Peripheral blood mononuclear cell (primary cell): Measurements from ENCODE around the genes GAS2, LIN7C, MPPED2, ELP4 and PAX6.

GRCh38 chr11:22625900-22626157, 206 bp upstream of the FANCF start:
- PRO-cap, 8 experiments = peak in 8 of 8 experiments; most common plus-strand start chr11:22626002 (in 7)

DNA sequence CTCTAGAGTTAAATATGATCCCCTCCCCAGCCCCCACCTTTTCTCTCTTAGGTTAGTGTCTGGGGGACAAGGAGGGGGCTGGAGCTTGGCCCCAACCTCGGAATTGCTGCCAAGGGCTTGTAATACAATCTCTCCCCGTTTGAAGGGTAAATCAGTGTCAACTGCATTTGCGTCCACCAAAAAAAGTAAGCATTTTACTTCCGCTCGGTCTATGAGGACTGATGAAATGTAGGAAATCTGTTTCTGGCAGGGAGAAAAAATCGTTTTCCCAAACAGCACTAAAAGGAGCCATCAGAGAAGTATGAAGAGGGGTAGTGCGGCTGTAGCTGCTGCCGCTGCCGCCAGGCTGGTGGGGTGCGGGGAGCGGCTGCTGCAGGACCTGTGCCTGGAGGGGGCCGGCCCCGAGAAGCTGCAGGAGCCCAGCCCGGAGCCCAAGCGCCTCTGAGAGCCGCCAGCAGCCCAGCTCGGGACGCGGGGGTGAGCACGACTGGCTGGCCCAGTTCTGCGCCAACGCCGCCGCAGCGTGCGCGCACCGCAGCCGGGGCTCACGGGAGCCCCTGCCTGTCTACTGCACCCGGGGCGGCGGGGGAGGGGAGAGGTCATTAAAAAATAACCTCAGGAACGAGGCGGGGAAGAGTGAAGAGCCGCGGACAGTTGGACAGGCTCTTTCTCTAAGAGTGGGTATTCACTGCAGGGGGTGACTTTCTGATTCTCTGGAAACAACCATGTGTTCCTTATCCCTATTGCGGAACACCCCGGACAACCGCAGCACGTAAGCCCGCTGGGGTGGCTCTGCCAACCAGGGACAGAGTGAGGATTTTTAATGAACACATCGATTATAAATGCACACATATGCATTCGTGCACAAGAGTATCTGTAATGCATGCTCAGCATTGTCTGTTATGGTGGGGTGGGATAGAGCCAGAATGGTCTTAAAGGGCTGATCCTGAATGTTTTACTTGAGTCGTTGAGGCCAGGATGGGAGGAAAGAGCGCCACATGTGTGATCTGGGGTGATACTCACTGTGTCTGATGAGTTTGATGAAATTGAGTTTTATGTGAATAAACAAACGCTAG, at the start of gene GAS2:
Gene GAS2 (plus strand): TSS at position 189 of the 1,076 bp plus-strand sequence.
- PRO-cap, 8 experiments = no peak in any of the 8 experiments

GRCh38 chr11:22679999-22680611, 13.7 kb downstream of the GAS2 start:
- PRO-cap, 8 experiments = no peak in any of the 8 experiments

DNA sequence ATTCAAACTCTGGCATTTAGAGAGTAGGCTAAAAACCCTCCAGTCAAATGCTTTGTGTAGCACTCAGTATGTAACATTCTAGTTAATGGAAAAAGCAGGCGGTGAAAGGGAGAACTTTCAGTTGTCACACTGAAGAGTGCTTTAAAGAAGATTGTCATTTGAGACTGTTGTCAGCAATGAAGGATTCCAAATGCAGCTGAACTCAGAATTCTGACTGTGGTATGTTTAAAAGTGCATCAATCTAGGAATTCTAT, 98.2 kb downstream of the MUC15 start:
- PRO-cap, 8 experiments = no peak in any of the 8 experiments

- PRO-cap, 8 experiments = no peak in any of the 8 experiments
These were observed 161.1 kb downstream of the CCDC34 start for GRCh38 chr11:27201783-27202459.

- PRO-cap, 8 experiments = no peak in any of the 8 experiments
These were observed 149.8 kb downstream of the CCDC34 start for GRCh38 chr11:27213023-27213793.

DNA sequence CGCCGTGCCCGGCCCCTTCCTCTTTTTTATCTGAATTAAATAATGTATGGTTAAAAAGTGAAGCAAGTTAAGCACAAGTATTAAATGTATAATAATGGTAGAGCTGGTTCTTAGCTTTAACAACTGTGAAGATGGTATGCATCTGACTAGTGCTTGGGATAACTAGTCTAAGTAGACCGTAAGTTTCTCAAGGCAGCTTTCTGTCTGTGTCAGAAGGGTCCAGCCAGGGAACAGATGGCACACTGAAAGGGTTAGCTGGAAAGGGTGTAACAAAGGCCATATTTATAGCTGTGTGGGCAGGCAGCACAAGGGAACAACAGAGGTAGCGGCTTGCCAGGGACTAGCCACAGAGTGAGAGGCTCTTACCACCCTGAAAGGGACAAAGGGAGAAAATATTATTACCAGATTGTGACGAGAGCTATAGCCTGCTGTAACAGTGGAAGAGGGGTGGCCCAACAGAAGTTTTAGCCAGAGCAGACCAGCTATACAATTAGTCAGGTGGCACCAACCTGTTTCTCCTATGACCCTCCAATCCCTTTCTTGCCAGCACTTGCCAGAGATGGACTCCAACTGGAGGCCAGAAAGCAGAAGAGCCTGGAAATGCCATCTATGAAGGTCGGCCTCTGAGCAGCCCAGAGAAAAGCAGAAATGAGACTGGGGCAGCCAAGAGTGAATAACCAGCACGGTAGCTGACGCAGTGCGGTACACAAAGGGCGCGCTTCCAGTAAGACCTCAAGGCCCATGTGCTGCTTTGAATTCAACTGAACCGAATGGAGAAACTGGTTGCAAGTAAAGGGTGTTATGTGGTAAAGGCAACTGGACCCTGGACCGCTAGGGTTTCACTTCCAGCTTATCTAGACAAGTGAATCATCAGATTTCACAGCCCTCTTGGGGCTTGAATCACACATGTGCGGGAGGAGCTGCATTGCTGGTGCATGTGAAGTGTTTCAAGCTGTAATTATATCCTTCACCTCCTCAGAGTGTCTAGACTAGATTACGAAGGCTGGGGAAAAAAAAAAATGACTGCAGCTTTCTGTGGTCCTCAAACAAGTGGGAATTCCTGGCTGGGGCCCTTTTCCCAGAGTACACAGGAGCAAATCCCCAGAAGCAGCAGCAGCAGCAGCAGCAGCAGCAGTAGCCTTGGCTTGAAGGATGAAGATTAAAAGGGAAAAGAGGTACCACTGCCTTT, 129.1 kb downstream of the CCDC34 start:
- PRO-cap, 8 experiments = no peak in any of the 8 experiments

GRCh38 chr11:27464502-27464748, 8.2 kb downstream of the LGR4 start:
- PRO-cap, 8 experiments = no peak in any of the 8 experiments

DNA sequence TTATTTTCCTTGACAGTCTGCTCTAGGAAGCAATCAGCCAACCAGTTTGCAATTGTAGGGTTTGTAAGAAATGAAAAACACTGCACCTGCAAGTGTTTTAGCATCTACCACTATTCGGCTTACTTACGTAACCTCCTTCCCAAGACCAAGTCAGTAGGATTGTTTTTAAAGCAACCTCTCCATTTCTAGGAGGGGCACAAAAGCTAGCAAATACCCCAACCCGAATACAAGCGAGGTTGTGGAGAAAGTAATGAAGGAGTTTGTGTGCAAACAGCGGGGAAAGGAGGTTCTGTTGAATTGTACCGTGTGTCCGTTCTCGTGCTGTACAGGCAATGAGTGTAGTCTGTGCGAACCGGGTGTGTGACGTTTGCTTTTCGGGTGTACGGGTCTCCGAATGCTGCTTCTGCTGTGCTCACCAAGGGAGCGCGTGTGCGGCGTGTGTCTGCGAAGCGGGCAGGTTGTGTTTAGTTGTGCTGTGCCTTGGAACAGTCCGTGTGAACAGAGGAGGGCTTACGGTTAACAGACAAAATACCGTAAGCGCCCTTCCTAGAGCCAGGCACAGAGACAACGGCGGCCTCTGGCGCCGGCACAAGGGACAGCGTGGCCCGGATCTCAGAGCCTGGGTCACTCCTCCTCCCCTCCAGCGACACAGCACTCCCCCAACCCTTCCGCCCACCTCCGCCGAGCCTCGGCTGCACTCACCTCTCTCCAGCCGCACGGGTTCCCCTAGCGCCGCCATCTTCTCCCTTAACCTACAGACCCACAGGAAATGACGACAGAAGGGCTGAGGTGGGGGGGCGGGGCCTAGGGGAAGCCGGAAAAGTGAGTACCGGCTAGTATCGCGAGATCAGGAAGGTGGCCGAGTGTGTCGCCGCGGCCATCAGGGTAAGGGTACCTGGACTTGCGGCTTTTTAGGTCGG, at the start of gene LIN7C:
Gene LIN7C (minus strand): TSS at position 756 of the 920 bp plus-strand sequence.
- PRO-cap, 8 experiments = peak in 8 of 8 experiments; most common plus-strand start position 862 of the sequence (in 8); most common minus-strand start position 749 of the sequence (in 5)

DNA sequence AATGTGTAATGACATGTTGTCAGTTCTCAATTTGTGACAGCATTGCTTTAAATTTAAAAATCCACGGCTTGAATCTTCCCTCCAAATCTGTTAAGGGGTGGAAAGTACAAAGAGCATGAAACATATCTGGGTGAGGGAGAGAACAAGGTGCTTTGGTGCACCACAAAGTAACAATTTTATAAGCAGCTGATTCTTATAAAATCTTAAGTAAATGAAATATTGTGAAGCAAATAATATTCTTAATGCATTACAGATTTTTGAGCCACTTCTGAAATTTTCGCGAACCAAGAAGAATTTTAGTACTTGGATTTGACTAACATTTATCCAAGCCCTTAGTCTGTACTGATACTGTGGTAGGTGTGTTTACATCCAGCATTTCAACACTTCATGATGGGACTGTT, 660 bp upstream of the LIN7C start:
- PRO-cap, 8 experiments = no peak in any of the 8 experiments

GRCh38 chr11:30586182-30587047, at the start of gene MPPED2:
Gene MPPED2, minus strand, starts transcription at chr11:30586353.
- PRO-cap, 8 experiments = peak in 2 of 8 experiments; most common plus-strand start chr11:30586399 (in 1); most common minus-strand start chr11:30586353 (in 2)

DNA sequence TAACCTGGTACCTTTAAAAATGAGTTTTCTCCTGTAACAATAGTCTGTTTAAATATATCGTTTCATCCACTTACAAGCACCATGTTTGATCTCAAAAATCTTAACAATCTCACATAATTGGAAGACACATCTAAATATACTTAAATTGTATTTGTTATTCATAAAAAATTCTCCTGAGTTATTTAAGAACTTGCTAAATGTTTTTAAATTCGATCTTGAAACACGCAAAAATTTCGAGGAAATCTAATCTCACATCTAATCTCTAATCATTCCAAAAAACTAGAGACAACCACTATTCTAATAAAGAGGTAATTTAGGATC, 19.7 kb downstream of the IMMP1L start:
- PRO-cap, 8 experiments = no peak in any of the 8 experiments

- PRO-cap, 8 experiments = peak in 8 of 8 experiments; most common plus-strand start chr11:31509809 (in 7); most common minus-strand start chr11:31509606 (in 7)
These were observed at the start of gene ELP4 for GRCh38 chr11:31509312-31510314. Gene ELP4, plus strand, starts transcription at chr11:31509767.

GRCh38 chr11:31798547-31798907, 12.6 kb downstream of the PAX6 start:
- PRO-cap, 8 experiments = no peak in any of the 8 experiments

DNA sequence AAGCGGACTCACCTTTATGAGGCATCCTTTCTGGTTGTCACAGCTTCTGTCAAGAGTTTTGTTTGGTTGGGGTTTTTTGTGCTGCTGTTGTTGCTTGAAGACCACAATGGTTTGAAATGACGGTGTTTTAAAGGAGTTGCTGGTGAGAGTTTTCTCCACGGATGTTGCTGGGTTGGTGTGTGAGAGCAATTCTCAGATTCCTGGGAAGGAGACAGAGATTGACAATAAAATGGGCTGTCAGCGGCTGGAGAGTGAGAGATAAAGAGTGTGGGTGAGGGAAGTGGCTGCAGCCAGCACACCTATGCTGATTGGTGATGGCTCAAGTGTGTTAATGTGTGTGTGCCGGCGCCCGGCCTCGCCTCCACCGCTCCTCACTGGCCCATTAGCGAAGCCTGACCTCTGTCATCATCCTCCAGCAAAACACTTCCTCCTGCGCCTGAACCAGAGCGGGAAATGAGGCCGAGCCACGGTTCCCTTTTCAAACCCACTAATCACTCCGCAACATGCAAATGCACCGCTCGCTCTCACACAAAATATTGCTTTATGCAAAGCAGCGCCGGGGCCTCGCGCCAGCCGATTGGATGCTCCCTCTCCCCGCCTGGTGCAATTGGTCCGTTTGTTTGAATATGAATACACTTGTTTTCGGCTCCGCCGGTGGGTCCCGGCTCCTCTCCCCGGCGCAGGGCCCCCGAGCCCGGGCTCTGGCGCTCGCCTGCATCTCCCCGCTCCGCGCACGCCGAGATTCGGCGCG, at the start of gene PAX6:
Gene PAX6 (minus strand): TSS at position 507 of the 751 bp plus-strand sequence.
- PRO-cap, 8 experiments = no peak in any of the 8 experiments

DNA sequence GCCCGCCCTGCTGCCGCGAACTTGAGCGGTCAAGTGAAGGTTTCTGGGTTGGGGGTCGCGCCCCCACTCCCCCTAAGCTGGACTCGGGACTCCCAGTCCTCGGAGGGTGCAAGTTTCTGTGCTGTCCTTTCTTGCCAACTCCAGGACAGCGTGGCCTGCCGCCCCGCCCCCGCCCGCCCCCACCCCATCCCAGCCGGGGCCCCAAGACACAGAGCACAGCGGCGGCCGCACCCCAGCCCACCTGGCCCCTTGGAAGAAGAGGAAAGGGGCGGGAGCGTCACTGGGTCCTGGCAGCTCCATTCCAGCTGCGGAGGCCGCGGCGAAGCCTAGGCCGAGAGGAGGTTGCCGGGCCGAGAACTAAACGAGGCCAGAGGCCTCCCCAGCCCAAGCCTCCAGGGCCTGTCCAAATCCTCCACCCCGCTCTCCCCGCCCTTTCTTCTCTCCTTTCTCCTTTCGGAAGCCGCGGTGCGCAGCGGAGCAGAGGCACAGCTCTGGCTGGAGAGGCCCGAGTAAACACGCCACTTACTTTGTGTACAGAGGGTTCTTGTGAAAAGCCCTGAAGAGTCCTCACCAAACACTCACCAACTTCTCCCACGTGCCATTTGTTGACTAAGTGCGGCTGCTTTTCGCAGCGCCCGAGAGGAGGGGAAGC, 571 bp upstream of the PAX6 start:
- PRO-cap, 8 experiments = no peak in any of the 8 experiments

DNA sequence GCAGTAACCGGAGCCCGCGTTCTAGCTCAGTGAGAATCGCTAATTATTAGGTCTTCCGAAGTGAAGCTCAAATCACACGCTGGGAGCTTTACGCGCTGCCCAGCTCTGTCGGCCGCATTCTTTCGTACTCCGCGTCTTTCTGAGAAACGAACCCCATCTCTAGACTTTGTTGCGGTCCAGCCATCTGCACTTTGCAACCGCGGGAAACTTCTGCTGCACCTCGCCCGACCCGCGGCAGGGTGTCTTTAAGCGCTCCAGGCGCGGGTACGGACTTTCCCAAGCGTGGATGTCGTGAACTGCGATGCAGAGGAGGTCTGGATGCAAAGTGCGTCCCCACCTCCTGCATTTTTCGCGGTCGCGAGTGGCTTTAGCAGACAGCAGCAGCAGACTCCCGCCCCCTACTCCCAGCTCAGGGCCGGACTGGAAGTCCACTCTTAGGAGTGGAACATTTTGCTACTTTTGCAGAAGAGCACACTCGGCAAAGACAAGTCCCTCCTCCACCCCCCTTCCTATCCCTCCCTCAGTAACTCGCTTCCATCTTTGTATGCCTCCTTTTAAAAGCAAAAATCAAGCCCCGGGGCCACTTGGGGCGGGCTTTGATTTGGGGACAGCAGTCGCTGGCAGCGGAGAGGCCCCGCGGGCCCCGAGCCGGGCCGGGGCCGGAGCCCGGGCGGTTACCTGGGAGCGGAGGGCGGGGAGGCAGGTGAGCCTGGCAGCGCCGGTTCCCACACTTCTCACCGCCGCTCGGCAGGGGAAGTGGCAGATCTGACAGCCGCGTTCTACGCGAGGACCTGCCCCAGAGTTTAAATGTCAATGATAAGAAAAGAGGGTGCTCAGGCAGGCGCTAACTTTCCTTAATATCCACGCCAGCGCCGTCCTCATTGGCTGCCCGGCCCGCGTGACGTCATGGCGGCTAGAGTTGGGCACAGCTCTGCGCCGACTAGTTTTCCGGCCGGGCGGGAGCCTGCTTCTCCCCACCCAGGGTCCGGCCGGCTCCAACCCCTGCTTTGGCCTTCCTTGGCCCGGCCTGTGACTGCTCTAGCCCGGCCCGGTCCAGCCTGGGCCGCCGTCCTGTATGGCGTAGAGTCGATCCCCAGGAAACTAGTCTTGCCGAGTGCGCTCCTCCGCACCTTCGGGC, 6.4 kb upstream of the PAX6 start:
- PRO-cap, 8 experiments = no peak in any of the 8 experiments

DNA sequence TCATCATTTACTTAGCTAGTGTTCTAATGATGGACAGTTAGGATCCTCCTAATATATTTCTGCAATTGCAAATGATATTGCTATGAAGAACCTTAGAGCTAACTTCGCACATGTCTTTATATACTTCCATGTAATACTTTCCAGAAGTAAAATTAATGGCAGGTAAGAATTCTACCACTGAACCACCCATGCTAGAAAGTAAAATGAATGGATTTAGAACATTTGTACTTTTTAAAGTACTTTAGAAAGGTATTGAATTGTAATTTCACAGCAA, 25.5 kb upstream of the PAX6 start:
- PRO-cap, 8 experiments = no peak in any of the 8 experiments

- PRO-cap, 8 experiments = no peak in any of the 8 experiments
These were observed 52.9 kb downstream of the WT1 start for GRCh38 chr11:32382129-32383164.

- PRO-cap, 8 experiments = no peak in any of the 8 experiments
These were observed 6.6 kb downstream of the WT1 start for GRCh38 chr11:32428331-32429589.